Panc1 (cell line): Measurements from ENCODE around the gene ANXA11.

DNA sequence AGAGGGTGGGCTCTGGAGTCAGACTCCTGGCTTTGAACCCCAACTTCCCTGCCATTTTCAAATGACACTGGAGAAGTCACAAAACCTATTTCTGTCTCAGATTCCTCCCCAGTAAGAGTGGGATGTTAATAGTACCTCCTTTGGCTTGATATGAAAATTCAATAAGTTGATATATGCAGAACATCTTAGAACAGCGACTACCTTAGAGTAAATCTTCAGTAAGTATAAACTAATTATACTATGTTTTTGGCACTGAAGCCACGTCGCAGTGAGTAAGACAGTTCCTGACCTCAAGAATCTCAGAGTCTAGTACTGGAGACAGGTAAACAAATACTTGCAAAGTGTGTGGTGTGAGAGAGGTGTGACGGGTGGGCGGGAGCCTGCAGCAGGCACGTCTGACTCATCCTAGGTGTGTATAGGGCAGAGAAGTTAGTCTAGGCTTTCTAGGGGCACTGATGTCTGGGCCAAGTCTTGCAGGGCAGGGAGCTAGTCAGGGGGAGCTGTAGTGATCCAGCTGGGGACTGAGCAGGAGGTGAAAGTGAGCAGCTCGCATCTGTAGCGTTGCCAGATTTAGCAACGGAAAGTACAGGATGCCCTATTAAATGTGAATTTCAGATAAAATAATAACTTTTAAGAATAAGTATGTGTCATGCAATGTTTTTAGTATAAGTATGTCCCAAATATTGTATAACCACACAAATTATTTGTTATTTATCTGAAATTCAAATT lies 35.9 kb upstream of the SFTPD start:
- RRBS, 2 experiments, result no CpG with 5 or more reads among the region's 9 CpGs

DNA sequence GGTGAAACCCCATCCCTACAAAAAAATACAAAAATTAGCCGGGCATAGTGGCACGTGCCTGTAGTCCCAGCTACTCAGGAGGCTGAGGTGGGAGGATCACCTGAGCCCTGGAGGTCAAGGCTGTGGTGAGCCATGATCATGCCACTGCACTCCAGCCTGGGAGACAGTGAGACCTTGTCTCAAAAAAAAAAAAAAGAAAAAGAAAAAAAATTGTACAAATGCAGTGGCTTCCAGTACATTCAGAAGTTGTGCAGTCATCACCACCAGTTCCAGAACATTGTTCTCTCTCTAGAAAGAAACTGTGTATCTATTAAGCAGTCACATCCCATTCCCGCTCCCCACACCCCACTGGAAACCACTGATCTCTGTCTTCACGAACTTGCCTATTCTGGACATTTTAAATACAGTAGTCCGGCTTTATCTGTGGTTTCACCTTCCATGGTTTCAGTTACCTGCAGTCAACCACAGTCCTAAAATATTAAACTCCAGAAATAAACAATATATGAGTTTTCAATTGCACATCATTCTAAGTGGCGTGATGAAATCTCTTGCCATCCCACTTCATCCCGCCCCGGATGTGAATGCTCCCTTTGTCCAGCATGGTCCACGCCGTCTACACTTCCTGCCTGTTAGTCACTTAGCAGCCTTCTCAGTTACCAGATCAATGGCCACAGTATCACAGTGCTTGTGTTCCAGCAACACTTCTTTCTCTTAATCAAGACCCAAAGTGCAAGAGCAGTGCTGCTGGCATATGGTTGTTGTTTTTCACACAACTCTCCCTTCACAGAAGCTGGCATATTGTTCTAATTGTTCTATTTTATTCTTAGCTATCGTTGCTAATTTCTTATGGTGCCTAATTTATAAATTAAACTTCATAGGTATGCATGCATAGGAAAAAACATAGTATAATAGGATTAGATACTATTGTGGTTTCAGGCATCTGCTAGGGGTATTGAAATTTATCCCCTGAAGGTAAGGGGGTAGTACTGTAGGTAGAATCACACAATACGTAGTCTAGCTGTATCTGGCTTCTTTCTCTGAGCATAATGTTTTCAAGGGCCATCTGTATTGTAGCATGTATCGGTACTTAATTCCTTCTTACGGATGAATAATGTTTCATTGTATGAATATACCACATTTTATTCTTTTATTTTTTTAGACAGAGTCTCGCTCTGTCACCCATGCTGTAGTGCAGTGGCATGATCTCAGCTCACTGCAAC lies 13.4 kb downstream of the PLAC9 start:
- RRBS, 2 experiments, result no CpG with 5 or more reads among the region's 15 CpGs

DNA sequence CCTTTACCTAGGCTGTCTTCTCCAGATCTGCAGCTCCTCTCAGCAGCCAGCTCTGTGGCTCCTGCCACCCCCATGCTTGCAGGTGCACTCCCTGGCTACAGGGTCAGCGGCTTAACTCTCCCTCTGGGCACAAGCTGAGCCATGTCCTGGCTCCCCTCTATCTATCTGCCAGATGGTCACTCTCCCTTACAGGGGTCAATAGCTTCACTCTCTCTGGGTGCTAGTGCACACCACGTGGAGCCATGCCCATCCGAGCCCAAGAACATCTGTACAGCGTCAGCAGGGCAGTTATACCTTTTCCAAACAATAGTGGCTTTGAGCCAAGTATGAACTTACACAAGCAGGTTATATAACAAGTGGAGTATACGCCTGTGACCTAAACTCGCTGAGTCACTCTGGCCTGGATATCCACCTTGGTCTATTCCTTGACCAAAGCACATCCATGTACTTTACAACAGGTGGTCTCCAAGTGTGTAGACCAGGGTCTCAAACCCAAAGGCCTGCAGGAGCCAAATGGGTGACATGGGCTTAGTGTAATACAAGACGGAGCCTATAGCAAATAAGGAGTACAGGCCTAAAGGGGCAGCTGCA lies 20.2 kb downstream of the PLAC9 start:
- RRBS, 2 experiments, result no CpG with 5 or more reads among the region's 7 CpGs

GRCh38 chr10:80187815-80188683 lies 17.3 kb downstream of the ANXA11 start:
- RRBS, 2 experiments, result no CpG with 5 or more reads among the region's 6 CpGs

GRCh38 chr10:80191478-80192263 lies 13.7 kb downstream of the ANXA11 start:
- RRBS, 2 experiments, result no CpG with 5 or more reads among the region's 16 CpGs

DNA sequence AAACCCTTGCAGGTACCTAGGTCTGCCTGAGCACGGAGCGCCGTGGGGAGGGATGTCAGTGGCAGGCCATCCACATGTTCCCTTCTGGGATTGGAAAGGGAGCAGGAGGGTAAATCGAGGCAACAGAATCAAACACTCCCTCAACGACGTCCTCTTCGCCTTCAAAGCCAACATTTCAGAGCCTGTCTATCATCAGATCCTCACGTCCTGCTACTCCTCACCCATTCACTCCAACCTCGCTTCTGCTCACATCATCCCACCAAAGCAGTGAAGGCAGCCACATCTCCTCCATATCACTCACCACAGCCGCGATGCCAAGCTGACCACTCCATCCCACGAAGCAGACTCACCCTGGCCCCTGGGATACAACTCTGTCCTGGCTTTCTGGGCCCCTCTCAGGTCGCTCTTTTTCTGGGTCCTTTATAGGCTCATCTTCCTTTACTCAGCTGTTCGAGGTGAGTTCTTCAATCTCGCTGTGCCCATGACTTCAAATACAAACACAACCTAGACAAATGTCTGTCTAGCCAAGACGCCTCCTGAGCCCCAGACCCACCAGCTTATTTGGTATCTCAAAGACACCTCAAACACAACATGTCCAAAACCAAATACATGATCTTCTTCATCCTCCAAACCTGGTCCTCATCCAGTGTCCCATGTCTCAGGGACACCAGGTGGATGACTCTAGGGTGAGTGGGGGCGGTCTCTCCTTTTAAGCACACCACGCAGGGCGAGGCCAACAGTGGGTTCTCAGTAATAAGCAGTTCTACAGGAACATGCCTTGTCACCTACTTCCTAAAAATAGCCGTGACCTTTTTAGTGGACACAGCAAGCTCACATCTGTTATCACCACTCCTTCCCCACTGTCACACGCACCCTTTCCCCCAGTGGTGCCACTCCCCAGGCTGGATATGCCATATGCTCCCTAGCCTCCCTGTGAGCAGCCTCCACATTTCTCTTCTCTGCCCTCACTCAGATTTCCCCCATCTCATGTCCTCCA lies 4.1 kb downstream of the ANXA11 start:
- RRBS, 2 experiments, result no CpG with 5 or more reads among the region's 21 CpGs

DNA sequence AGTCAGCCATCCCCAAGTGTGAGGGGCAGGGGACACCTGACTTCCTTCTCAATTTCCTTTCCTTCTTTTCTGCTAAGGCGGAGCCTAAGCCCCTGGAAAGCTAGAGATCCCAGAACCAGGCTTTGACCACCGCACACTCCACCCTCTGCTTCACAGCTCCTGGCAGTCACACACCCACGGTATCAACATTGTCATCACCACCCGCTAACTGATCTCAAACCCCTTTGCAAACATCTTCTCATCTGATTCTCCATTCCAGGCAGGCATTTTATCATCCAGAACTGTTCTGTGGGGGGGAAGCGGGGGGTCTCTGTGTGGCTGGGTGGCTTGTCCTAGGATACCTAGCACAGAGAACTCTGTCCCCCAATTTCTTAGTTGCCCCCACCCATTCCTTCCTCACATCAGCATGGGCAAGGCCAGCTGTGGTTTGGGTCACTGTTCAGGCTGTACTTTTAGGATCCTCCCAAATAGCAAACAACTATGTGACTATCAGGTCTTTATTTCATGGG lies 3.4 kb downstream of the ANXA11 start:
- RRBS, 2 experiments, result no CpG with 5 or more reads among the region's 5 CpGs

DNA sequence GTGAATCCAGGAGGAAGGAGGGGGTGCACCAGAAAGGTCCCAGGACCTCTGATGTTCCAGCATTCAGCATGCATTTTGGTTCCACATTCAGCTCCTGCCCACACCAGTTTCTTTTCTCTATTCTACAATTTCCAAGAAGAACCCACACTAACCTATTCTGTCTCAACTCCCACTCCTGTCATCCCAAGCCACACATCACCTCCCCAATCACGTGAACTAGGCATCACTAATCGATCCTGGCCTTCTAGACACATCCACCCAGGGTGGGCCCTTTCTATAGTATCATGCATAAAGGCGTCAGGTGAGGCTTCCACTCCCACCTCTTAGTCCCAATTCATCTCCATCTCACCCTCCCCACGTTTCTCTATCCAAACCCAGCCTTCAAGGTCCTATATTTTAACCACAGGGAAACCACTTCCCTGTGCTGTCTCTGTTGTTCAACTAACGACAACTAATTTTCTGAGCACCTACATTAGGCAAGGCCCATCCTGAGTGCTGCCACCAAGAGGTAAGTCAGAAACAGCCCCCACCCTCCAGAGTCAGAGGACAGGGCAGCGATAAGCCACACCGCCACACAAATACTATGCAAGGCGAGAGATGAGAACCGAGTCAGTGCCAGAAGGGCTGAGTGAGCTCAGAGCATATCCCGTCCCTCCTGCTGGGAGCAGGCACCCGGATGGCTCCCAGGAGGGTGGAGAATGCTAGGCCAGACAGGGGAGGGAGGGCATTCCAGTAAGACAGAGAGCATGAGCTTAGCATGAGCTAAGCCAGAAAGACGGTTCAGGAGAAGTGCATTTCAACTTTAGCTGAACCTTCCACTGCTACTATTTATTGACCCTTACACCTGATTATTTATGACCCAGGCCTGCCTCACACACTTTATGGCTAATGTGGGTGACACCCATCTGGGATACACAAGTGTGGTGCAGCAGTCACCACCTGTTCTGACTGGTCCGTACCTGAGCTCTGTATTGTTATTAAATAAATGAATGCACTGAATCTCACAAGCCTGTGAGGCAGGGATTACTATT lies 1.9 kb downstream of the ANXA11 start:
- RRBS, 2 experiments, result no CpG with 5 or more reads among the region's 13 CpGs

DNA sequence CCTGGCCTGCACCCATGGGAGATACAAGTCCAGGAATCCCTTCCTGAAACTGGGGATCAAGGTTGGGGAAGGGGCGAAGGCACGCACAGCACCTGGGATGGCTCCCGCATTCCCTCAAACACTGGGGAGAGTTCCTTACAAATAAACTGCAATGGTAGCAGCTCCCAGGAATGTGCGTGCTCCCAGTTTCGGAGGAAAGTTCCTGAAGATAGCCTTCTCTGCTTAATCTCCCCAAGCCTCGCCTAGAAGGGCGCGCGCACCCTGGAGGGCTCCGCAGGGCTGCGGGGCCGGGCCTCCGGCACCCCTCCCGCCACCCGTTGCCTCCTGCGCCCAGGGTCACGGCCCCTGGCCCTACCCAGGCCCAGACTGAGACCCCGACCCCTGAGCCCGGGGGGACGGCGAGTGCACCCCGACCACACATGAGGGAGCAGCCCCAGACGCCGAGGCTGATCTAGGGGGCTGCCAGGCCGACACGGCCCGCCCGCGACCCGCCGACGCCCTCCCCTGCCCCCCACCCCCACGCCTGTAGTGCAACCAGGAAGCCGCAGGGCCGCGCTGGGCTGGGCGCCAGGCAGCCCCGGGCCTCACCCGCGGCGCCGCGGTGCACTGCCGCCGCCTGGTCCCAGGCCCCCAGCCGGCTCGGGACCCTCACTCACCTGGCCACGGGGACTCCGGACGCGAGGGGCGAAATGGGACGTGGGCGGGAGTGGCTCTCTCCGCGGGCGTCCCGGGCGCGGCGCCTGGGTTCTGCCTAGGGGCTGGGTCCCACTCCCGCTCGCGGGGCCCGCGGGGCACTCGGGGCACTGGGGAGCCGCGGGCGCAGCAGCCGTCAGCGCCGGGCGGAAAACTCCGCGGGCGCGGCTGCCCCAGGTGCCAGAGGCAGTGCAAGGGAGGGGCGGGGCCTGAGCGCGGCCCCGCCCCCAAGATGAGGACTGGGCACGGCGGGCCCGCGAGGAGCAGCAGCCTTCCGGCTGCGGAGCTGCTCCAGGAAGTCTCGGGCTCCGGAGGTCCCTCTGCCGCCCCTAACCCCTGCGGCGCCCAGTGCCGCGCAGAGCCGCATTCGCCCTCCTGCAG lies at the start of gene ANXA11:
Gene ANXA11 (minus strand): TSS at position 851 of the 1,074 bp plus-strand sequence.
- RRBS, 2 experiments, result 1 to 4% methylated on average over 25 to 33 of the region's 97 CpGs

DNA sequence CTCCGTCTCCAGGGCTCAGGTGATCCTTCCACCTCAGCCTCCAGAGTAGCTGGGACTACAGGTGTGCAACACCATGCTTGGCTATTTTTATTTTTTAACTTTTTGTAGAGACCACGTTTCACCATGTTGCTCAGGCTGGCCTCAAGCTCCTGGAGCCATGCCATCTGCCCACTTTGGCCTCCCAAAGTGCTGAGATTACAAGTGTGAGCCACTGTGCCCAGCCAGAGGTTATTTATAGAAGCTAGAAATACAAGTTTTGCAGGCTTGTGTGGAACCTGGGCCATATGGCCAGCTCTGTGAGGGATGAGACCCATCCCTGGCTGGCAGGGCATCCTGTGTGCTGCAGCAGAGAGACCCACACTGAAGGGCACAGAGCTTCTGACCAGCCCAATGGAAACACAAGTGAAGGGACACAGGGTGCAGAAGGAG lies 35.6 kb downstream of the MAT1A start:
- RRBS, 2 experiments, result no CpG with 5 or more reads among the region's 2 CpGs

DNA sequence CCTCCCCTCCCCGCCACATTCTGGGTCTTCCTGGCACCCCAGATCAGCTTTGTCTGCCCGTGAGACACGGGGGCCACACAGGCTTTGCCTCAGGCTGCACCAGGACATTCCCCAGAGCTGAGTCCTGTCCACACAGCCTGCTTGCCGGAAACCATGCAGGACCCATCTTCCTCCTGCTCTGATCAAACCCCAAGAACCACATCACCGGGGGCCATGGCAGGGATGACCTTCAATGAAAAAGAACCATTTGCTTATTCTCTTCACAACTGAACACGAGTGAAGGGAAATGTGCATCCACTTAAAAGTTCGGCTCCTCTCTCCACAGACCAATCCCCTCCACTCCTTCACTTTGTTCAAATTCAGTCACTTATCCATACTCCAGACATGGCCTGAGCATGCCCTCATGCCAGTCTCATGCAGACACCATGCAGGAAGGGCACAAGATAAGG lies 18.4 kb downstream of the MAT1A start:
- RRBS, 2 experiments, result 67% methylated on average over 1 of the region's 7 CpGs; no CpG with 5 or more reads in 1 of the 2 experiments

DNA sequence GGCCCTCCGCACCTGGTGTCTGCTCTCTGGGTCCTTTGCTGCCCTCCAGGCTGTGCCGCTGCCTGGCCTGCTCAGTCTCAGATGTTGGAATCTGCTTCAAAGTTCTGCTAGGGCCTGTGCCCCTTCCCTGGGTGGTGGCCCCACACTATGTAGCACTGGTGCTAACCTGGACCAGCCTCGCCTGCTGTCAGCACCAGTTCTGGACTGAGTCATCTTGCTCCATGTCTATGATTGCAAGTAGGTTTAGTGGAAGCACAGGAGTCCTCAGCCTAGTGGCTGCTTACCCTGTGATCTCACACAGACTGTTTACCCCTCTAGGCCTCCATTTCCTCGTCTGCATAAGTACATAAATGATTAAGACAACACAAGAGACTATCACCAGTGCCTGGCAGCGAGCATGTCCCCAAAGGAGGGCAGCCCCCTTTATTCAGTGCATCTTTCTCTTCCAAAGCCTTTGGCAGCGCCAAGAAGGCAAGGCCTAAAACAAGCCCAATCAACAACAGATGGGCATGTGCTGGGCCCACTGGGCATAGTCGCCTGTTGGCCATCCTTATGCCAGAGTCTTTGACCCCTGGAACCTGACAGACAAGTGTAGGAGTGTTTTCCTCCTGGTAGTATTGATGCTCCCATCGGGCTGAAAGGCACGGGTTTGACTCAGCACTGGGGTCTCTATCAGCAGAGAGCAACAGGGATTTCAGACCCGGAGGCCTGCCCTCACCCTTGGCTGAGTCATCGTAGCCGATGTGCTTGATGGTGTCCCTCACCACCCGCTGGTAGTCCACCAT lies 6.1 kb downstream of the MAT1A start:
- RRBS, 2 experiments, result 52% methylated on average over 2 of the region's 13 CpGs; no CpG with 5 or more reads in 1 of the 2 experiments

DNA sequence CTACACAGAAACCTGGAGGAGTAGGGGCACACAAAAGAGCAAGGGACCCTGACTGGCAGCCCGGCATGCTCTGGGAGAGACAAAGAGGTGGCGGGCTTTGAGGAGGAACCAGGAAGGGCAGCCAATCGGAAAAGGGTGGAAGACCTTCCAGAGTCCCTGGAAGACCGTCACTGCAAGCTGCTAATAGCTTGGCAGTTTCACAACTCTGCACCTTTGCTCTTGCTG lies 706 bp downstream of the DYDC2 start:
- RRBS, 2 experiments, result no CpG with 5 or more reads among the region's 4 CpGs

GRCh38 chr10:80426984-80427973 lies 18.9 kb downstream of the PRXL2A start:
- RRBS, 2 experiments, result no CpG with 5 or more reads among the region's 12 CpGs

DNA sequence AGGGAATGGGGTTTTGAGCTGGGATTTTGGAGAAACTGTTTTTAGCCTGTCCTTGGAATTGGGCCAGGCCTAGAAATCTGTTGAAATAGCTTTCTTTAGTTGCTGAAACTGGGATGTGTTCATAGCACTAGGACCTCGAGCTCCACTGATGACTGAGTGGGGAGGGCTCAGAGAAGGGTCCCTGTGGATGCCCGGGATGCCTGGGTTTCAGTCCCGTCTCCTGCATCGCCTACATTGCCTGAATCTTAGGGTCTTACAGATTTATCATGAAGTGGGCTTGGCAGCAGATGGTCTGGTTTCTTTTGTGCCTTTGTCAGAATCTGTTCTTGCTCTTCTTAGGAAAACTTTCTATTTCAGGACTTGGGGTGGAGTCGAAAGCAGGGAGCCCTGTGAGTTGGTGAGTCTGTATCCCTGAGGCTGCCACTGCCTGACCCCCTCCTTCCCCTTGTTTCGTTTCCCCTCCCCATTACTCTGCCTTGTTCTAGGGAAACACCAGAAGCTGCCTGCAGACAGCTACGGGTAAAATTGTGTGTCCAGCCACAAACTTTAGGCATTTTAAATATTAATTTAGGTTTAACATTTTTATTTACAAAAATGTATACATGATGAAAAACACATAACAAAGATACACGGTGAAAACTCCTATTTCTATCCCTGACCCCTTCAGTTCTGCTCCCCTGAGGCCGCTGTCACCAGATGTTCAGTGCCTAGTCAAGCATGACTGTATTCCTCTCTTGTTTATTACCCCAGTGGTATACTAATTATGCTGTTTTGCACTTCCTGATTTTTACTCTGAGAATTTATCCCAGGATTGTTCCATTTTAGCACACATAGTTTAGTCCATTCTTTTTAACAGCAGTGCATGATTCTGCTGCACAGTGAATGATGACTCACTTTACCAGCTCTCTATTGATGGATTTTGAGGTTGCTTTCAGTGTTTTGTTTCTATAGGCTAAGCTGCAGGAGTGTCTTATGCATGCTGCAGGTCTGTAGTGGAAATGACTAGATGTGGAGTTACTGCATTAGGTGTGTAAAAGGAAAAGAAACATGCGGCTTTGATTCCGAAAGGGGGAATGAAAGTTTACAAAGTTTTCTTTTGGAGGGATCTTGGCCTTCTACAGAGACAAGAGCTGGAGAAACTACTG lies 9.0 kb downstream of the TSPAN14 start:
- RRBS, 2 experiments, result no CpG with 5 or more reads among the region's 11 CpGs

DNA sequence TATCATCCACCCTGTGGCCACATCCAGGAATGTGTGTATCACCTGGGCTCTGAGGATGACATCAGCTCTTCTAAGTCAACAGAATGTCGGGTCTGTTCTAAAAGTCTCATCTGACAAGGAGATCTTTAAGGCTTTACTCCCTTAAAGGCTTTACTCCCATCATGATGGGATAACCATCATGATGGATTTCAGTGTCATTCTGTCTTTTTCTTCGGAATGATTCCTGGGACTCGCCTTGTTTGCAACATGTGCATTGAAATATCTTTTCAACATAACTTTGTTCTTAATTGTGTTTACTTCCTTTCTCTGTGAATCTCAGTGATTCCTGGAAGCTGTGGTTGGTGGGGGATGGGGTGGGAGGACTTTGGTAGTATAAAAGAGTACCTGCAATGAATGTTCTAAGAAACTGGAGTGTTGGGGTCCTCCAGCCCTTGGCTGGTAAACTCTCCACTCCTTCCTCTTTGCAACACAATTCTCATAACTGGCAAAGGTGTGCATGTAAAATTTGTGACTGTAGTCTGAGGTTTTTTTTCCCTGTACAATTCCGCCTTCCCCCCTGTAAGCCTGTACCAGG lies 11.5 kb upstream of the SH2D4B start:
- RRBS, 2 experiments, result no CpG with 5 or more reads among the region's 4 CpGs

DNA sequence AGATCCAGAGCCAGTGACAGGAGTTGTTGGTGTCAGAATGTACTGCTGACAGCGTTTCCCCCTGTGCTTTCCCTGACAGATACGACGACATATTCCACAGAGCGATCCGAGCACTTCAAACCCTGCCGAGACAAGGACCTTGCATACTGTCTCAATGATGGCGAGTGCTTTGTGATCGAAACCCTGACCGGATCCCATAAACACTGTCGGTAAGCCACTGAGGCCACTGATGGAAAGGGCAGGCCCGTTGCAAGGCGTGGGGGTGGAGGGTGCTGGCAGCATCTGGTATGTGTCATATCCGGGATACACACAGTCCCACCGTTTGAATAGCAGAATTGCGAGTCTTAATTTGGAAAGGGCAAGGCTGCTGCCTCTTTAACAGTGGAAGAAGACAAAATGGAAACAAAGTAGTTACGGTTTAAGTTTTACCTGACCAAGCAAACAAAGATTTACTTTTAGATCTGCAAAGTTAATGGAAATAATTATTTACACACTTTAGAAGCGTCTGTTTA lies 483.7 kb downstream of the NRG3 start:
- RRBS, 2 experiments, result 42% methylated on average over 3 of the region's 17 CpGs; no CpG with 5 or more reads in 1 of the 2 experiments

DNA sequence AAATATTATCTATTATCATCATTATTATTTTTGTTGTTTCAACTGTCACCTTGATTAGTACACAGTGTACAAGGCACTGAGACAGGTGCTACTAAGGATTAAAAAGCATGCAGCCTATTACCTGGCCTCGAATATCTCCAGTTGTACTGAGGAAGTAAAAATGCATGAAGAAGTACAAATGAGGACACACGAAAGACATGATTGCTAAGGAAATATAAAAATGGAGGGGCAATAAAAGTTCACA lies 869.8 kb downstream of the NRG3 start:
- RRBS, 2 experiments, result no CpG with 5 or more reads among the region's 2 CpGs

GRCh38 chr10:83454080-83454514 lies 685.2 kb upstream of the GHITM start:
- RRBS, 2 experiments, result no CpG with 5 or more reads among the region's 6 CpGs